ENCODE results near the genes LIN7B, PPFIA3, PTH2, PRMT1 and CPT1C.

DNA sequence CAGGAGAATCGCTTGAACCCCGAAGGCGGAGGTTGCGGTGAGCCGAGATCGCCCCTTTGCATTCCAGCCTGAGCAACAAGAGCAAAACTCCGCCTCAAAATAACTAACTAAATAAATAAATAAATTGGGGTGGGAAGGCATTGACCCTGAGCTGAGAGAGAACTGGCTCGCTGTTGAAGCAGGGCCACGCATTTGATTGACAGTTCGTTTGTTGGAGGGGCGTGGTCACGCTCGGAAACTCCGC, 276 bp upstream of the PPP1R15A start:
- PRO-cap = bidirectional peak, plus-strand start outside the sequence, minus-strand start at position 164 of the sequence

GRCh38 chr19:48988183-48988745, 4.8 kb downstream of the GYS1 start:
- PRO-cap = no peak

DNA sequence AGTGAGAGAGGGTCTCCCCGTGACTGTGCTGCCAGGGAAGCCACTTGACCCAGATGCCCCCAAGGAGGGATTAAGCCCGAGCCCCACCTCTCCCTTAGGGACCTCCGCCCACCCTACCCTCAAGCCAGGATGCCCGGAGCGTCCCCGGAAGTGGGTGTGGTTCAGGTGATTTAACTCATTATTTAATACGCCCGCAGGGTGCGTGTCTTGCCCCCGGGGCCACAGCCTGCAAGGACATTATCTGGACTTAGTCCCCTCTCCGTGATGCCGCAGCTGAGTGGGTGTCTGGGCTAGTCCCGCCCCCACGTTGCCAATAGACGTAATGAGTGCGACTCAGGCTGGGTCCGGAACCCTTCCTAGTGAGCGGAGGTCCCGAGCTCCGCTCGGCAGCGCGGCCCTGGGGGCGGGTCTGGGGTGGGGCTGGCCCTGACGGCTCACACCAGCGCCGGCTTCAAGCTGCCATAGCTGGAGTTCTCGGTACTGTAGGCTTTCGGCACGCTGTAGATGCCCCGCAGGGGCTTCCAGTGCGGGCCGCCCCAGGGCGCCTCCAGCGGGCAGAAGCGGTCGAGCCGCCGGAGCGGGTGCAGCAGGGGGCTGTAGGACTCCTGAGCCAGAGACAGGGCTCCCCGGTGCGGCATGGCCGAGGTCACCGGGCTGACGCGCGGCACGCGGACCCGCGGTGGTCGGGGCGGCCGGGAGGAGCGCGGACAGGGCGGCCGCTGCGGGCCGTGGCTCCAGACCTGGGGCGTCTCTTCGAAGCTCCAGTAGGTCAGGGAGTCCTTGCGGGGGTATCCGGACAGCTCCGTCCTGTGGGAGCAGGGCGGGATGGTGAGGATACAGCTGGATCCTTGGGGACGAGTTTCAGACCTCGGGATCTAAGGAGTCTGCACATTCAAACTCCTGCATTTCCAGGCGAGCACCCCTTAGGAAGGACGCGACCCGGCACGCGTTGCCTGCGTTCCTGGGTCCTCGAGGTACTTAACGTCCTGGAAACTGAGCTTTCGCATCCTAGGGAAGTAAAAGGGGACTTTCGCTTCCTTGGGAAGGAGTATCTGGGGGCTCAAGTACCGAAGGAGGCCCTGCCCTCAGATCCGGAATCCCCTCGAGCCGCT, 999 bp upstream of the LHB start:
- PRO-cap = no peak

DNA sequence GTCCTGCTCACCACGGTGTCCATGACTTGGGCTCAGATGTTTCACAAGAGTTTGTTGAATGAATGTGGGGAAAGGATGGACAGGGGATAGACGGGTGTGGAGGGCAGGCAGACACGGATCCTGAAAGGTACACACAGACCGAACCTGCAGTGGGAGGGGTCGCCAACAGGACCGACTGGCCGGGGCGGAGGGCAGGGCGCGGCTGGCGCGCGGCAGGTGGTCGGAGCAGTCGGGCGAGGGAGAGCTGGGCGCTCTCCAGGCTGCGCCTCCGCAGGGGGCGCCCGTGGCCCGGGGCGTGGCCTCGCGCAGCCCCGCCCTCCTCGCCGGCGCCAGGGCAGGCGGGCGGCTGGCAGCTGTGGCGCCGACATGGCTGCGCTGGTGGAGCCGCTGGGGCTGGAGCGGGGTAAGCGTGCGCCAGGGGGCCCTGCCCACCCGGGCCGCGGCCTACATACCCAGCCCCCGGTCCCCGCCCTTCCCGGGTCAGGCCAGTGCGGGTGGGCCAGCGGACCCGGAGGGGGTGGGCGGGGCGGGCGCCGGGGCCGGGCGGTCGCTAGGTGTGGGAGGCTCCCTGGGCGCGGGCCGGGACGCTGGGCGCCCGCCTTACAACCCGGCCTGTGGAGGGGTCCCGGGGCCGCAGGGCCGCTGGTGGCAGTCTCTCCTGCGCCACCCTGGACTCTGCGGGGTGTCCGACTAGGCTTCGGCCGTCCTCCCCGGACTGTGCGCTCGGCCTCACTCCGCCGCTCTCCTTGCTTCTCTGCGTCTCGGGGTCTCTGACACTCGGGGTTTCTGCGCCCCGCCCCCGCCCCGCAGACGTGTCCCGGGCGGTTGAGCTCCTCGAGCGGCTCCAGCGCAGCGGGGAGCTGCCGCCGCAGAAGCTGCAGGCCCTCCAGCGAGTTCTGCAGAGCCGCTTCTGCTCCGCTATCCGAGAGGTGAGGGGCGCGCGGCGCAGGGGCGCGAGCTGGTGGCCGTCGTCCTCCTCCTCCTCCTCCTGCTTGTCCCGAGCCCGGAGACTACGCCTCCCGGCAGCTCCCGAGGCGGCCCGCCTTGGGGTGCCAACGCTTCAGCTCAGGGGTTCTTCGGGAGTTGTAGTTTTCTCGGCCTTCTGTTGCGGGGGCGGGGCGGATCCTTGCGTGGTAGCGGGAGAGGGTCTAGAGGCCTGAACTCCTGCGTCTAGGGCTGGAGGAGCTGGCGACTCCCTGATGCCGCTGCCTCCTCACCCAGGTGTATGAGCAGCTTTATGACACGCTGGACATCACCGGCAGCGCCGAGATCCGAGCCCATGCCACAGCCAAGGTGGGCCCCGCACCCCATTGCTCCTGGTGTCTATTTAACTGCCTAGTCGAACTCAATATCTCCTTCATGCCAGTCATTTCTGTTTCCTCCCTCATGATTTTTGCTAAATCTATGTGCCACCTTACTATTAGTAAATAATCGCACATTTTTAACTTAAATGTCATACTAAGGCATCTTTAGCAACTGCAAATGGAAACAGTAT, at the start of gene LIN7B:
Gene LIN7B, plus strand, starts transcription at position 332 of the 1,495 bp plus-strand sequence.
- PRO-cap = unidirectional peak, plus-strand start at position 332 of the sequence; unidirectional peak, plus-strand start at position 364 of the sequence; unidirectional peak, minus-strand start at position 756 of the sequence; unidirectional peak, minus-strand start at position 994 of the sequence

DNA sequence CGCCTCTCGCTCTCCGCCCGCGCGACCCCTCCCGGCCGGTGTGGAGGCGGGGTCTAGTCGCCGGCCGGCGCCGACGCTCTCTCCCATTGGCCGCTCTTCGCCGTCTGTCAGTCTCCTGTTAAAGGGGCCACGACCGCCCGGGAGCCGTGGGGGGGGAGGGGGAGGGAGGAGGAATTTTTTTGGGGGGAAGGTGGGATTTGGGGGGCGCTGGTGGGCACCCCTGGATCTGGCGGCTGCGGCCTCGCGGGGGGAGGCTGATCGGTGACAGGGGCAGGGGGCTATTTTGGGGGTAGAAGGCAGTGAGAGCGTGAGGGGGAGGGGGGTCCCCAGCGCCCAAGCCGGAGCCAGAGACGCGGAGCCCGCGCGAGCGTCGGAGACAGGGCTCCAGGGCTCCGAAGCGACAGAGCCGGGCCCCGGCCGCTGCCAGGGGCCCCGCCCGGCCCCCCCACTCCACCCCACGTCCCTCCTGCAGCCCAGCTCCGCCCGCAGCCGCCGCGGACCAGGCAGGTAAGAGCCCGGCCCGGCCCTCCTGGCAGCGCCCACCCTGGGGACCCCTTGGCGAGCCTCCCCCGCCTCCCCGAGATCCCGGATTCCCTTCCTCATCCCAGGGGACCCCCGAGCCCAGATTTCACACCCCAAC, at the start of gene PPFIA3:
Gene PPFIA3, plus strand, starts transcription at position 329 of the 640 bp plus-strand sequence.
- PRO-cap = no peak

- PRO-cap = no peak
These were observed 16.7 kb downstream of the PPFIA3 start for GRCh38 chr19:49135911-49136530.

GRCh38 chr19:49149196-49150199, 5.7 kb downstream of the HRC start:
- PRO-cap = bidirectional peak, plus-strand start at chr19:49149483, minus-strand start at chr19:49149379; unidirectional peak, plus-strand start at chr19:49149940

- PRO-cap = no peak
These were observed 883 bp downstream of the PTH2 start for GRCh38 chr19:49422234-49422881.

DNA sequence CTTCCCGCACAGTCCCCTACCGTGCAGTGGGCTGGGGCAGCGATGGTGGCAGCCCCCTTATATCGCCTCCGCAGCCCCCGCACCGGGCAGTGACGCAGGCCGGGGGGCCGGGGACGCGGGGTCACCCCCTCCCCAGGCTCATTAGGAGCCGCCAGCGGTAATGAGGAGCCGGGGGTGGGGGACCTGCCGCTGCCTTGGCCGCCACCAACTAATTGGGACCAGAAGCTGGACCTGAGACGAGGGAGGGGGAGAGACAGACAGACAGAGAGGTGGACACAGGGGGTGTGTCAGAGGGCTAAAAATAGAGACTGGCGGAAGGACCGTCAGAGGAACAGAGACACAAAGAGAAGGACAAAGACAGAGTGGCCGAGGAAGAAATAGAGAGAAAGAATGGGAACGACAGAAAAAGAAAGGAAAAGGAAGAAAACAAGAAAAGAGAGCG, at the start of gene PTH2:
Gene PTH2, minus strand, starts transcription at position 20 of the 442 bp plus-strand sequence.
- PRO-cap = no peak

GRCh38 chr19:49492401-49493150, 3.7 kb upstream of the RPS11 start:
- PRO-cap = no peak

DNA sequence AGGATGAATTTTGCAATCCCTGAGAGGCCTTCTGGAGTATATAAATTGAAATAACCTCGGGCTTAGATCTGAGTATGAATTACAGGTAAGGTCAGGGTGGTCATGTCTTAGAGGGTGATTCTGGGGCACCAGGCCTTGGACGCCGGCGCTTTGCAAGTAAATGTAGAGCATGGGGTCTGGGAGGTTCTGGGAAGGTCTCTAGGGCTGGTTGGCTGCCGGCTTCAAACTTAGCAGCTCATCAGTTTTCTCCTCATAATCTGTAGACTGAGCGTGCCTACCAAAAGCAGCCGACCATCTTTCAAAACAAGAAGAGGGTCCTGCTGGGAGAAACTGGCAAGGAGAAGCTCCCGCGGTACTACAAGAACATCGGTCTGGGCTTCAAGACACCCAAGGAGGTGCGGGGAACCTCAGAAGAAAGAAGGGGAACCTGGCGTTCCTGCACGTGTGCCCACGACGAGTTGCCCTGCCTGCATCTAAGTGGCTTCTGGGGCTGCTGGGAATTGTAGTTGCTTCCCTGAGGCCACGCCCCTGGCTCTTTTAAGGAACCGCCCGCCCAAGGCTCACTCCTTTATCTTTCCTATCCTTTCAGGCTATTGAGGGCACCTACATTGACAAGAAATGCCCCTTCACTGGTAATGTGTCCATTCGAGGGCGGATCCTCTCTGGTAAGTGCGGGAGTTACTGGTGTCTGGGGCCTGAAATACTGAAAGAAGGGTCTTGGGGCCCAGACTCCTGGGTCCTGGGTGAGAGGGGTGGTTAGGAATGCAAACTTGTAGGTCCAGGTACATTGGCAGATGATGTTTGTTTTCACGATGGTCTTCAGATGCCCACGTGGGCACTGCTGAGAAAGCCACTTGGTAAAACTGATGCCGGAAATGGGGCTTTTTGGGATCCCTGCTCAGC, 948 bp downstream of the RPS11 start:
- PRO-cap = no peak

GRCh38 chr19:49517048-49517504, 4.6 kb downstream of the FCGRT start:
- PRO-cap = no peak

DNA sequence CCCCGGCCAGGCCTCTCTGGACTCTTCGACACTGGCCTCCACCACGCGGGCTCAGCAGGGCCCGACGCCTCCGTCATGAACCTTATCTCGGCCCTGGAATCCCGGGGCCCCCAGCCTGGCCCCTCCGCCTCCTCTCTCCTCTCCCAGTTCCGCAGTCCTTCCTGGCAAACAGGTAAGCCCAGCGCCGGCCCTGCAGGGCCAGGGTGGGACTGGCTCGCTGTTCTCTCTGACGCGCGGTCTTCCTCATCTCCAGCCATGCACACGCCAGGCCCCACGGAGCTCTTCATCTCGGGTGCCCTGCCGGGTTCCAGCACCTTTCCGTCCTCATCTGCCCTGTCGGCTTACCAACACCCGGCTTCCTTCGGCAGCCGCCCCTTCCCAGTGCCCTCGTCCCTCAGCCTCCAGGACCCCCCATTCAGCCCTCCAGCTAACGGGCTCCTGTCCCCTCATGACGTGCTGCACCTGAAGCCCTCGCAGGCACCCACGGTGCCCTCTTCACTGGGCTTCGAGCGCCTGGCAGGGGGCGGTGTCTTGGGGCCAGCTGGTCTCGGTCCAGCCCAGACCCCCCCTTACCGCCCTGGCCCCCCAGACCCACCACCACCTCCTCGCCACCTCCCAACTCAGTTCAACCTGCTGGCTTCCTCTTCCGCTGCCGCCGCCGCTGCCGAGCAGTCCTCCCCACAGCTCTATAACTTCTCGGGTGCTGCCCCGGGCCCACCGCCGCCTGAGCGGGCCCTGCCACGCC, 3.6 kb downstream of the PRR12 start:
- PRO-cap = no peak

- PRO-cap = no peak
These were observed 23.0 kb downstream of the PRR12 start for GRCh38 chr19:49613929-49614487.

DNA sequence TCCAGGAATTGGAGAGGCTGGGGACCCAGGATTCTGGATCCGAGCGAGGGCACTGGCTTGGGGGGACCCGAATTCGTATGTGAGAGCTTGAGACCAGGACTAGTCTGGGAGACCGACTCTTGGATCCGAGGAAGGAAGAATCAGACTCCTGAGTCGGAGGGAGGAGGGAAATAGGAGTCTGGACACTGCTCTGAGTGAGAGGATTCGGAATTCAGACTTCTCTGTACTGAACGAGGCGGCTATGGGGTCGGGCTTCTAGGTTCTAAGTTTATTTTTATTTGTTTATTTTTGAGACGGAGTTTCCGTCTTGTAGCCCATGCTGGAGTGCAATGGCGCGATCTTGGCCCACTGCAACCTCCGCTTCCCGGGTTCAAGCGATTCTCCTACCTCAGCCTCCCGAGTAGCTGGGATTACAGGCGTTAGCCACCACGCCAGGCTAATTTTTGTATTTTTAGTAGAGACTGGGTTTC, 930 bp upstream of the SCAF1 start:
- PRO-cap = no peak

DNA sequence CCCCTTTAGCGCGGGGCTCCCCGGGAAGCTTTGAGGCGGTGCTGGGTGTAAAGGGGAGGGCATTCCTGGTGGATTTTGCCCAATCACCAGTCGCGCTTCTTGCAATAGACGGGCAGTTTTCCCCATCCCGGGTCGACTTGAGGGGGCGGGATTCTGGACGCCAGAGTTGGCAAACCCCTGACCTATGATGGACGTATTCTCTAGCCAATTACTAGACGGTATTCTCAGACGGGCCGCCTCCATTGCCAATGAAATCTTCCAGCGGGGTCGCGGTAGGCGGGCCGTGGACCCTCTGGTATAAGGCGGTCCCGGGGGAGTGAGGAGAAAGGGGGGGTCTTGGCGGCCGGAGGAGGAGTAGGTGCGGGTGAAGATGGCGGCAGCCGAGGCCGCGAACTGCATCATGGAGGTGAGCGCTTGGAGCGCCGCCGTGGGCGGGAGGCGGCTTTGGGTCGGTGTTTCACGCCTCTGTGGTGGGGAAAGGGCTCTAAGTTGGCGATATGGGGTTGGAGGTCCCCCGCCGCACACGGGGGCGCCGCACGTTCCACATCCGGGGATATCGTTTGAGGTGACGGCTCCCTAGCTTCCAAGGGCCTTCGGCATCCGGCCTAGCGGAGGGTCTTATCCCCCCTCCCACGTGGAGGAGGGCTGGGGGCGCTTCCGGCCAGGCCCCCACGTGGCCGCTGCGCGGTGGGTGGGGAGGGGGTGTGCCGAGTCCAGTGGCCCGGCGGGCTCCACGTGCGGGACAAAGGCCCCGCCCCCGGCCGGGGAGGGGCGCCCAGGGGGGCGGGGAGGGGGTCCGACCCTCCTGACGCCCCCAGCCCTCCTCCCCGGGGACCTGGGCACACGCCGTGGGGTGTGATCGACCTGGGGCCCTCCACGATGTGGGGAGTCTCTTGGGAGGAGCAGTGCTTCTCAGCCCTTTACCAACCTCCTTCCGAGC, at the start of gene PRMT1:
Gene PRMT1, plus strand, starts transcription at position 361 of the 940 bp plus-strand sequence.
- PRO-cap = unidirectional peak, plus-strand start at position 327 of the sequence

DNA sequence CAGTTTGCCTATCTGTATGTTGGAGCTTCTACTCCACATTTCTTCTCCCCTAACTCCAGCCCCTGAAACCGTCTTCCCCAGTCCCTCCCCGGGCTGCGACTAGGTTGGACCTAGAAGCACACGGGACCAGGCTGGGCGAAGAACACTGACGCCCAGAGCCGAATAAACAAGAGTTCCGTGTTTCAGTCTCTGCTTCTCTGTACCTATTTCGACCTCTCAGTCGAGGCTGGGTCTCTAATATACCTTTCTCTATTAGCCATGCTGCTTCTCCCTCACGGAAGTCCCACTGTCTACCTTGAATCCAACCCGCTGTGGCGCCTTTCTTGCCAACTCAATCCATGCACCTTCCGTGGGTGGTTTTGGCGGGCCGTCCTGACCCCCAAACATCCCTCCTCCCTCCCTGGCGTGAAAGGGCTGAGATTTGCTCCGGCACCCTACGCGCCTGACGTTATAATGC, 497 bp upstream of the CPT1C start:
- PRO-cap = no peak

DNA sequence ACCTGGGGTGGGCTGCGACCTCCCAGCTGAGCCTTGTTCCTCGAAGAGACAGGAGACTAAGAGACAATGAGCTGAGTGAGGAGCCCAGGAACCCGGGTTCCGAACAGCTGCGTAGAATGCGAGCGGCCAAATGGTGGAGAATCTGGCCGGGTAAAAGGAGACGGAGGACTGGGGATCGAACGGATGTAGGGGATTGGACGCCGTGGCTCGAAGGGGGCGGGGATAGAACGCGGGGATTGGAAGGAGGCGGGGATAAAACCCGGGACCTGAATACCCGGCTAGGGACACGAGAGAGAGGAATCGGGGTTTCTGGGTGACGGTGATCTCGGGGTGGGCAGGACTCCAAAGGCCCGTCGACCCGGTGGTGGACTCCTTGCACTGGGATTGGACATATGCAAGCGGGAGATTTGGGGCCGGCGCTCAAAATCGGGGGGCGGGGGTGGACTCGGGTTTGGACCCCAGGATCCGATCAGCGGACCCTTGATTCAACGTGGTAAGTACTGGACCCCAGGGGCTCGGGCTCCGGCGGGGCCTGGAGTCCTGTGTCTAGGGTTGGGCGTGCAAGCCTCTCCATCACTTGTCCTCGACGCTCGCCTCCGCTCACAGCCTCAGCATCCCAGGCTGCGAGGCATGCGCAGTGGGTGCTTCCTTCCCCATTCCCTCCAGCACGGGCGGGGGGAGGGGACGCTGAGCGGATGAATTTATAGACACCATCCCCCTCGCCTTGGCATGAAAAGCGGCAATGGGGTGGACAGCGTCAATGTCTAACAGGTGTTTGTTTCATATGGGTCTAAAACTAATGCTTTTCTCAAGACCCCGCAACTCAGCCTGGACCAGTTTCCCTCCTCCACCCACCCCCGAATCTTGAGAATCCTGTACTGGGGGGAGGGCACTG, at the start of gene CPT1C:
Gene CPT1C, plus strand, starts transcription at position 269 of the 895 bp plus-strand sequence.
- PRO-cap = bidirectional peak, plus-strand start at position 281 of the sequence, minus-strand start at position 170 of the sequence; unidirectional peak, minus-strand start at position 588 of the sequence

DNA sequence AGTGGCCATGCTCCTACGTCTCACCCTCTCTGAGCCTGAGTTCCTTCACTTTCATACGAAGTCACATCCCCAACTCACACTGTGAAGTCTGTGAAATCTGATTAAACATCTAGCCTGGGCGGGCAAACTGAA, 3.5 kb downstream of the FUZ start:
- PRO-cap = no peak

GRCh38 chr19:50020602-50021092, 4.5 kb downstream of the VRK3 start:
- PRO-cap = no peak

All from parotid gland (tissue), 1 donor.